Fibroblast of villous mesenchyme (primary cell): ENCODE data around the gene GYG2.

GRCh38 chrX:264815-265381, 16.3 kb upstream of the PLCXD1 start:
- CAGE, long polyA plus RNA = no peak

DNA sequence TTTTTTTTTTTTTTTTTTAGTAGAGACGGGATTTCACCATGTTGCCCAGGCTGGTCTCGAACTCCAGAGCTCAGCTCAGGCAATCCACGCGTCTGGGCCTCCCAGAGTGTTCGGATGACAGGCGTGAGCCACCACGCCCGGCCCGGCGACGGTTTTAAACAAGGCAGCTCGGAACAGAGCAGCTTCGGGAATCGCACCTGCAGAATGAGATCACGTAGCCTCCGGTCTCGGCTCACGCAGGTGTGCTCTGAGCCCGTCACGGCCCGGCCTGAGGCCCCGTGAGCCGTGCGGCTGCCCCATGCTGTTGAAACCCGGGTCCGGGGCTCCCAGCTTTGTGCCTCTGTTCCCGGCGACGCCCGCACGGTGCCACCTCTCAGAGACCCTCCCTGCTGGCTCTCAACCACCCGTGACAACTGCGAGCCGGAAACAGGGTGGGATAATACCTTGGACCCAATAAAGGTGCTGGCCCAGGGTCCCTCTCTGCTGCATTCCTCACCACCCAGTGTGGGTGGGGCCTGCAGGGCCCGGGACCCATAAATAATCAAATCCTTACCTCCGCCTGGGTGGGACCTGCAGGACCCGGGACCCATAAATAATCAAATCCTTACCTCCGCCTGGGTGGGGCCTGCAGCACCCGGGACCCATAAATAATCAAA, 13.4 kb upstream of the PLCXD1 start:
- CAGE, long polyA plus RNA = no peak

GRCh38 chrX:274910-275721, 6.1 kb upstream of the PLCXD1 start:
- CAGE, long polyA plus RNA = no peak

GRCh38 chrX:370077-371229, 16.3 kb downstream of the PPP2R3B start:
- CAGE, long polyA plus RNA = no peak

- CAGE, long polyA plus RNA = no peak
Observed at GRCh38 chrX:1206210-1206703, 6.2 kb downstream of the CRLF2 start.

- CAGE, long polyA plus RNA = no peak
Observed at GRCh38 chrX:1359450-1360801, 23.3 kb downstream of the IL3RA start.

- CAGE, long polyA plus RNA = no peak
Observed at GRCh38 chrX:1481435-1482523, 29.1 kb upstream of the ASMTL start.

DNA sequence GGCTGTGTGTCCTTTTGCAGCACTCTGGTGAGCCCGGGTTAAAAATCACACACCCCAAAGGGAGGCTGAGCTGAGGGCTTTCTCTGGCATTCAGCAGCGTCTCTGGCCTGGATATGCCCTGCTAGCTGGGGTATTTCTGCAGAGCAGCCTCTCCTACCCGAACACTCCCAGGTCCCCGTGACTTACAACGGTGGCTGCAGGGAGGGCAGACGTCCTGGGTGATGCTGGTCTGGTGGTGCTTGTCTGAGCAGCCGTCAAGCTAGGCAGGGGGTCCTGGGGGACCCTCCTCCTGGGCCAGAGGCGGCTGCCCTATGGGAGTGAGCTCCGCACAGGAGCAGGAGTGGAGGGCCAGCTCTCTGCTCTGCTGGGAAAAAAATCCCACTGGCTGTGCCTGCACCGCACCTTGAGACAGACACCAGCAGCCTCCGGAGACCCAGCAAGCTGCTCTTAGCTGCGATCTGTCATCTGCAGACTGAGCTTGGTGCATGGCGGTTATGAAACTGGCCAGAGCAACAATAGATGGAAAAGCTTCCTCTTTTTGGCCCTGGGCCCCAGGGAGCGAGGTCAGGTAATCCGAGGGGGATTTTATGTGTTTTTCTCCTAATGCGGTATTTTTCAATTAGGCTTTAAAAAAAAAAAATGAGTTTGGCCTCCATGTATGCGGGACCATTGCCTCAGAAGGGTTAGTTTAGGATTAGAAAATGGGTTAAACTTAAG, 41.4 kb upstream of the ASMTL start:
- CAGE, long polyA plus RNA = no peak

DNA sequence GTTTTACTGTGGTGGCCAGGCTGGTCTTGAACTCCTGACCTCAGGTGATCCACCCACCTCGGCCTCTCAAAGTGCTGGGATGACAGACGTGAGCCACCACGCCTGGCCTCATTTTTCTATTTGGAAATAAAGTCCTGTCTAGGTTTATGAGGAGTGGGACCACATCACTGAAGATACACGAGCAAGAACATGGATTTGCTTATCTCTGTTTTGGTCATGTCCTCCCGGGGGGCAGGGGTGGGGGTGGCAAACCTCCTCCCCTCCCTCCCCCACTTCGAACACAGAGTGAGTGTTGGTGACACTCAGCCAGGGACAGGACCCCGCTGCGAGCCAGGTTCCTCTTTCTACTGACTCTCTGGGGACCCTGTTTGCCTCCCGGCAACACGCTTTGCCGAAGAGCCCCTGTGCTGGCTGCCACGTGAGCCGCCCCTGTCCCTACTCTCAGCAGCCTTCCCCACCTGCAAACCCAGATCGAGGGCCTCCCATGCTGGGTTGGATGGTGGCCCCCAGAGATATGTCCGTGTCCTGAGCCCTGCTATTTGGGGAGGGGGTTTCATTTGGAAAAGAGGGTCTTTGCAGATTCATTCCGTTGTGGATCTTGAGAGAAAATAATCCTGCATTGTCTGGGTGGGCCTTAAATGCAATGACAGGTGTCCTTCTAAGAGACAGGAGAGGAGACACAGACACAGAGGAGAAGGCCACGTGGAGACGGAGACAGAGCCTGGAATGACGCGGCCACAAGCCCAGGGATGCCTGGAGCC, 34.7 kb downstream of the P2RY8 start:
- CAGE, long polyA plus RNA = no peak

GRCh38 chrX:1601320-1602640, 10.4 kb downstream of the AKAP17A start:
- CAGE, long polyA plus RNA = no peak

DNA sequence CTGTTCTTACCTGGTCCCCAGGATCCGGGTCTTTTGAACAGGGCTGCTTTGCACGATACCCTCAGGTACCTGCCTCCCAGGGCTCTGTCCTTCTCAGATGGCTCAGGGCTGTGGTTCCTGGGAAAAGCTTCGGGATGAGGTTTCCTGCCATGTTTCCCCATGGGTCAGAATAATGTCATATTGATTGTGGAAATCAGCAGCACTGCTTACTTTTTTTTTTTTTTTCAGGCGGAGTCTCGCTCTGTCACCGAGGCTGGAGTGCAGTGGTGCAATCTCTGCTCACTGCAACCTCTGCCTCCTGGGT, 271.9 kb downstream of the ASMT start:
- CAGE, long polyA plus RNA = no peak

DNA sequence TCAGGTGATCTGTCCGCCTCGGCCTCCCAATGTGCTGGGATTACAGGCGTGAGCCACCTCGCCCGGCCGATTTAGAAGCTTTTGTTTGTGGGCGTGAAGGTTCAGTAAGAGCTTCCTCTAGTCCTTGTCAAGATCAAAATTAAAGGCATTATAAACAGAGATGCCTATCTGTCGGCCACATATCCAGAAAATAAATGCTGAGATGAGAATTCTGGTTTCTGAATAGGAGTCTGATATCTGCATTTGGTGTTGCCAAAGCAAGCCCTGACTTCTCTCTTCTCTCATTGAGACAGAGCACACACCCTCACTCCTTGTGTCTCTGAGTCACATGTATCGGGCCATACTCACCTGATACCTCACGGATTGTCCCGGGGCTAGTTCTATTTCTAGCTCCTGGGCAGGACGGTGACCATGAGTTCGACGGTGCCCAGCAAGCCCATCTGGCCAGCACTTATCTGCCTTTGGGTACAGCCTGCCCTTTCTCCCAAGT, 158.7 kb downstream of the DHRSX start:
- CAGE, long polyA plus RNA = no peak

DNA sequence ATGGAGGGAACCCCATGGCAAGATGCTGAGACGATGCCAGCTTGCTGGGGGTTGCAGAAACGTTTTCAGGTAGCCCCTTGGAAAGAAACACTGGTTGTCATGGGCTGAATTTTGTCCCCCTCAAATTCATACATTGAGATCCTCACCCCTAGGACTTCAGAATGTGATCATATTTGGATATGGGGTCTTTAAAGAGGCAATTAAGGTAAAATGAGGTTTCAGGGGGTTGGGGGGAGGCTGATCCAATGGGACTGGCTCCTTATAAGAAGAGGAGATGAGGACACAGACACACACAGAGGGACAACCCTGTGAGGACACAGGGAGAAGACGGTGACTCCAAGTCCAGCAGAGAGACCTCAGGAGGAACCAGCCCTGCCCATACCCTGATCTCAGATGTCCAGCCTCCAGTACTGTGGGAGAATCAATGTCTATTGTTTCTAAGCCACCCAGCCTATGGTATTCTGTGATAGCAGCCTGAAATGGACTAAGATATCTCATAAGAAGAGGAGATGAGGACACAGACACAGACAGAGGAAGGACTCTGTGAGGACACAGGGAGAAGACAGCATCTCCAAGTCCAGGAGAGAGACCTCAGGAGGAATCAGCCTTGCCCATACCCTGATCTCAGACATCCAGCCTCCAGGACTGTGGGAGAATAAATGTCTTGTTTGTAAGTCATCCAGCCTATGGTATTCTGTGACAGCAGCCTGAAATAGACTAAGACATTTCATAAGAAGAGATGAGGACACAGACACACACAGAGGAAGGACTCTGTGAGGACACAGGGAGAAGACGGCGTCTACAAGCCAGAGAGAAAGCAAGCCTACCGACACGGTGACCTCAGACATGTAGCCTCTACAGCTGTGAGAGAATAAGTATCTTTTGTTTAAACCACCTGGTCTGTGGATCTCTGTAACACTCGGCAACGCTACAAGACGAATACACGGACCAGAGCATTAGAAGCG, 112.3 kb downstream of the DHRSX start:
- CAGE, long polyA plus RNA = no peak

DNA sequence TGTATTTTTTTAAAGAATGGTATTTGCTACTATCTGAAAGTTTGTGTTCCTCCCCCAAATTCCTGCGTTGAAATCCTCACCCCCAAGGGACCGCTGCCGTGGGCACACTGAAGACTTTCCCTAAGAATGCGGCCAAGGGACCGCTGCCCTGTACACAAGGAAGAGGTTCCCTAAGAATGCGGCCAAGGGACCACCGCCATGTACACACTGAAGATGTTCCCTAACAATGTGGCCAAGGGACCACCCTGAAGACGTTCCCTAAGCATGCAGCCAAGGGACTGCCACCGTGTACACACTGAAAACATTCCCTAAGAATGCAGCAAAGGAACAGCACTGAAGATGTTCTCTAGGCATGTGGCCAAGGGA, 55.3 kb downstream of the DHRSX start:
- CAGE, long polyA plus RNA = no peak

- CAGE, long polyA plus RNA = no peak
Observed at GRCh38 chrX:2649688-2650353, 41.3 kb upstream of the CD99 start.

DNA sequence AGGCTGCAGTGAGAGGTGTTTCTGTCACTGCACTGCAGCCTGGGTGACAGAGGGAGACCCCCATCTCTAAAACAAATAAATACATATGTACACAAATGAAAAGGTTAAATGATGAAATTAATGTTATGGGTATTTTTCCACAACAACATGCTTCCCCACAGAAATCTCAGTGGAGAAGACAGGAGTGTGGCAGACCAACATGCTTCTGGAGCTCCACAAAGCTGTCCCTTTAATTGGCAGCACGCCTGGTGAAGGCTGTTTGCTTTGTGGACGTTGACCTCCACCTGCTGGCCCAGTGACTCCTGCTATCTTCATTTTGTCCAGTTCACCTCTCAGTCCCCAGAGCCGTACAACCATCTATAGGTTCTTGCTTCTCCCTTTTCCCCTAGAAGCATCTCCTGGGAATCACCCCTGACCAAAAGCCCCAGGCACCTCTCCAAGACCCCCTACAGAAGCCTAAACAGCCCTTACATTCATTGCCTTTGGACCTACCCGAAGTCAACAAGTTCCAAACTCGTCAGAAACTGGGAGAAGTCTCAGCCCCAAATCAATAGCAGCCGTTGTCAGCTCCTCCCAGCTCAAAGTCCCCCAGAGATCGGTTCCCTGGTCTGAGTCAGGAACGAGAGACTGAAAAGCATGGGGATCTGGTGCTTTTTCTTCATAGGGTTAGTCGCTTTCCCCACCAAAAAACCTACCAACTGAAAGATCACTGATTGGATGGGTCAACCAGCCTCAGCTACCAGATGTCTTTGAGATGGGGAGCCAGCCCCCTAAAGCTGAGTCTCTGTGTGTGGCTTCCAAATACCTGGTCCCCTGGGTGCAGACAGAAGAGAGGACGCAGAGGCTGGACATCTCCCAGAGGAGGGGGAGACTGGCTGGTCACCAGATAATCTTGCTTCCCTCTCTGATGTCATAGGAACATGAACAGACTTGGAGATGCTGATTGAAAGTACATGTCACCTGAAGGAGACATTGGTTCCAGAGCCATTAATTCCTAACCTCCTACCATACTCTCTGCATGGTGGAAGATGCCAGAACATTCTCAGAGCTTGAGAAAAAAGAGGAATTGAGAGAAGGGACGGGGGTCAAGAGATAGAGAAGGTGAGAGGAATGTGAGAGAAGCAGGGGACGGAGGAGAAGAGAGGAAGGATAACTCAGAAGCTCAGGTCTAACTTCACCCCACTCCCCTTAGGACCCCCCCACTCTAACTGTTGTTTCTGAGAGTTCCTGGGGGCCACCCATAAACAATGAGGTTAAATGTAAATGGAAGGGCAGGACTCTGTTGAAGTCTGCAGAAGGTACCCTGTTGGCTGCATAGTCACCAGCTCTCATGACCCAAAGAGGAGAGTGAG, 36.0 kb upstream of the CD99 start:
- CAGE, long polyA plus RNA = no peak

- CAGE, long polyA plus RNA = no peak
Observed at GRCh38 chrX:2767382-2767978, 15.6 kb downstream of the XG start.

GRCh38 chrX:2780357-2781591, 28.9 kb downstream of the XG start:
- CAGE, long polyA plus RNA = no peak

DNA sequence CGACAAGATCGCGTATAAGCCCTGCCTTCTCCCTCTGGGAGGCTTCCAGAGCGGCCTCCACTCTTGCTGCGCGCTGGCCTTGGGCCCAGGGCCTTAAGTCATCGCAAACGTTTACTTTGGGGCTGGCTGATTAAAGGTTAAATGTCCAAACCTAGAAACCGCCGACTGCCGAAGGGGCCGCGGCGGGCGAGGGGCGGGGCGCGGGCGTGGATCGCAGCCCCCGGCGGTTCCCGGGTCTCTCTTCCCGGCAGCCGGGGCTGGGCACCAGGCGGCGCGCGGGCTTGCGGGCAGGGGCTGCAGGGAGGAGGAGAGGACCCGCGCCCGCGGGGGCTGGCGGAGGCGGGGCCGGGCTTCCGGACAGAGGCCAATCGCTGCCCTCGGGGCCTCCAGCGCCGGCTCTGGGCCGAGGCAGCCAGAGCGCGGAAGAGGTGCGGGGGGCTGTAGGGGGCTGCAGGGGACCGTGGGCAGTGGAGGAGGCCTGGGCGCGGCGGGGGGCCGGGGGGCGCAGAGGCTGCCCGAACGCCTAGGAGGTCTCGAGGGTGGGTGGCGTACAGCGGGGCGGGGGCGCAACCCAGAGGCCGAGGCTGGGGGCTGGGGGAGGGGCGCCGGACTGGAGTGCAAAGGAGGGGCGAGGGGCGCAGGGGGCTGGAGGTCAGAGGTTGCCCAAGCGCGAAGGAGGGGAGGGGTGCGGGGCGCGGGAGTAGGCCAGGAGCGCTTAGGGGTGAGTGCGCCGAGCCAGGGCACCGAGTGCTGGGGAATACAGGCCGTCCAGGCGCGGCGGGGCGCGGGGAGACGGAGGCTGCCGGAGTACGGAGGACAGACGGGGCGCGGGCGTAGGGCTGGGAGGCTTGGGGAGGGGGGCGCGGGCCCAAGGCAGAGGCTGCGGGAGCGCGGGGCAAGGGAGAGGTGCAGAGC, at the start of gene GYG2:
TSS of gene GYG2 (plus strand) at position 383 of the 915 bp plus-strand sequence.
- CAGE, long polyA plus RNA = no peak

GRCh38 chrX:2863843-2864980, 35.5 kb downstream of the GYG2 start:
- CAGE, long polyA plus RNA = no peak